HEK293 (cell line): ENCODE measurements around a stretch of chr9.

GRCh38 chr9:109318835-109319881, 1.7 kb downstream of the EPB41L4B start:
- PRO-cap = no peak
- RRBS, 2 experiments = 35 to 89% methylated on average over 18 to 19 of the region's 56 CpGs

DNA sequence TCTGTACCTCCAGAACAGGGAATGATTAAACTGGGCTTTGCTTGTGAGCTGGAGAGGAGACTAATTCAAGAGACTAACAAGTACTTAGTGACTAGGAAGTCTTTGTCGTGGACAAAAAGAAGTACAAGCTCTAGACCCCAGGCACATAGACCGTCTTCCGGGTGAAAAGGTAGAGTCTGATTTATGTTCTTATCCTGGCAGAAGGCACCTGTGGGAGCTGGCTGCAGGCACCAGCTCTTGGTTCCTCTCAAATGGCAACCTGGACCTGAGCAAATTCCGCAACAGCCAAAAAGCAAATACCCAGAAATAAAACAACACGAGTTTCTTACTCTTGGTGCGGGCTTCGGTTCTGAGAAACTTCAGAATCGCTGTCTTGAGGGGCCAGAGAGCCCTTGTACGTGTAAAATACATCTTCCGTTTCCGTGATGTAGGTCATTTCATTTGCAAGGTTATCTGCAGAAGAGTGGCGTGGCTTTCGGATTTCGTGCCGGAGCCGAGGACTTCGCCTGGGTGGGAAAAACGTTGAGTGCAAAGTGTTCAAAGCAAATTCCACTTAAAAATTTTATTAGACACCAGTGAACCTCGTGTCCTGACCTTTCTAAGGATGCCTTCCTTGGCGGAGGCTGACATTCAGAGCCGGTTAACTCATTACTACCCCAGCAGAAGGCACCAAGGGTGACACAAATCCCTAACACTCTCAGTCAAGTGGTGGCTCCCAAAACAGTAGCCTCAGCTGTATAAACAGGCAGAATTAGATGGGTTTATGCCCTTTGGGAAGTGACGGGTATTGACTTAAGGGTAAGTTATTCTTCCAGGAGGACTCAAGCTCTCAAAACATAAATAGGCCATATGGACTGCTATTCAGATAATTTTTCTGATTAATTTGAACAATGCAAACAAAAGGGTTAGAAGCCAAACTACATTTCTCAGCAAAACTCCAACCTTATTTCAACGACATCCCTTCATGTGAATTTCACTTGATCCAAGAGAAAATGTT, 77.7 kb downstream of the PTPN3 start:
- PRO-cap = no peak
- RRBS, 2 experiments = no CpG with 5 or more reads among the region's 23 CpGs

DNA sequence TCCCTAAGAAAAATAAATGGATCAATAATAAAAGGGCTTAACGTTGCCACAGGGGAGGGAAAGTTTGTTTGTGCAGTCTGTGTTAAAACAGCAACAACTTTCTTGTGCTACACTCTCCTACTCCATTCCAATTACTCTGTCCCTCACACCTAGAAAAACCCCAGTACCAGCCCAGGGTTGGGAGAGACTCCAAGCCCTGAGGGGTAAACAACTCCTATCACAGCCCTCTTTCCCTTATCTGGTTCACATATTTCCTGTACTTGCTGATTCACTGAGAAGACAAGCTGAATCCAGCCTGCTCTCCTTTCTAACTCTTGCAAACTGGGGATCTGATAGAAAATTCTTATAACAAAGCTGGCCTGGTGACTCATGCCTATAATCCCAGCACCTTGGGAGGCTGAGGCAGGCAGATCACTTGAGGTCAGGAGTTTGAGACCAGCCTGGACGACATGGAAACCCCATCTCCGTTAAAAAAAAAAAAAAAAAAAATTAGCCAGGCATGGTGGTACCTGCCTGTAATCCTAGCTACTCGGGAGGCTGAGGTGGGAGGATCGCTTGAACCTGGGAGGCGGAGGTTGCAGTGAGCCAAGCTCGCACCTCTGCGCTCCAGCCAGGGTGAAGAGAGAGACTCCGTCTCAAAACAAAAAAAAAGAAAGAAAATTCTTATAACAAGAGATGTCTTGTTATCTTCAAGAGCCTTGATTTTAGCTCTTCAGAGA, 44.6 kb downstream of the PTPN3 start:
- PRO-cap = no peak
- RRBS, 2 experiments = no CpG with 5 or more reads among the region's 9 CpGs

DNA sequence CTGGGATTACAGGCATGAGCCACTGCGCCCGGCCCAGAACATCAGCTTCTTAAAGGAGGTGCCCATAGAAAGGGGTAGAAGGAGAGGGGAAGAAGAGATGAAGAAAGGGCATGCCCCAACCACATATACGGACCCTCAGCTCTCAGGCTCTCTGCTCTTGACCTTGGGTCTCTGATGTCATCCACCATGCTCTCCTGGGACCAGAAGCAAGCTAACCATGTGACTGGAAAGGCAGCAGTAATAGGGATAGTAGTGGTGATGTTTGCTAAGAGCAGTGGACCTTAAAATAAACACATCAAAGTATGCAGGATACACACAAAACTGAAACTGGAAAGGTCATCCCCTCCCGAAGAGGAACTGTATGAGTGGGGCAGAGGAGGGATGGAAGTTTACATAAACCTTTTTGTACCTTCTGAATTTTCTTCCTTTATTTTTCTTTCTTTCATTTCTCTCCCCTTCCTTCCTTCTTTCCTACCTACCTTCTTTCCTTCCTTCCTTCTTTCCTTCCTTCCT, 8.0 kb upstream of the PTPN3 start:
- PRO-cap = no peak
- RRBS, 2 experiments = no CpG with 5 or more reads among the region's 4 CpGs

DNA sequence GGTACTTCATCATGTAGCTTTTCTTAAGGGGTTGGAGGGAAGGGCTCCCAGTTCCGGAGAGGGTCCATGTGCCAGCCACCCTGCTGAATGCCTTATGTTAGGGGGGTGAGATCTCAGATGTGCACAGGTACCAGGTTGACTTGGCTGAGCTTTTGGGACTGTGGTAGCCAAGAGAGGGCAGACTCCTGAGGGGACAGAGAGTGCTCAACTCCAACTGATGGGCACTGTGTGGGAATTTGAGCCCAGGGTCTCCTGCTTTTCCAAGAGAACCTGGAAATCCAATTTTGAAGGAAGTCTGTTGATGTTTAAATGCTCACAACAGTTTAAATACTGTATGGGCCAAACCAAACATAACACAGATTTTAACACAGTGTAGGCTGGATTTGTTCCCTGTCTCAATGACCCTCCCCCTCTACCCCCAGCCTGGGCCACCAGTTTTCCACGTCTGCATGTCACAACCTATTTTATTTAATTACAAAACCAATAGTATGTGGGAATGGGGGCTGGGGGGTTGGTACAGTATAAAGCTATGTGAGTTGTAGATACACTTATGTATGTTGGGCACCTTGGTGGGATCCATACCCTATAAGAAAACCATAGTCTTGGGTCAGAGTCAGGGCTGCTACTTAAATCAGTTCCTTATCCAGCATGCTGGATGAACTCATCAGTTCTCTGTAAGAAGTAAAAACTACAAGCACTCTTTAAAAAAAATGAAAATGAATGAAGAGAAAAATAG, 11.7 kb downstream of the PALM2AKAP2 start:
- PRO-cap = no peak
- RRBS, 2 experiments = no CpG with 5 or more reads among the region's 2 CpGs

DNA sequence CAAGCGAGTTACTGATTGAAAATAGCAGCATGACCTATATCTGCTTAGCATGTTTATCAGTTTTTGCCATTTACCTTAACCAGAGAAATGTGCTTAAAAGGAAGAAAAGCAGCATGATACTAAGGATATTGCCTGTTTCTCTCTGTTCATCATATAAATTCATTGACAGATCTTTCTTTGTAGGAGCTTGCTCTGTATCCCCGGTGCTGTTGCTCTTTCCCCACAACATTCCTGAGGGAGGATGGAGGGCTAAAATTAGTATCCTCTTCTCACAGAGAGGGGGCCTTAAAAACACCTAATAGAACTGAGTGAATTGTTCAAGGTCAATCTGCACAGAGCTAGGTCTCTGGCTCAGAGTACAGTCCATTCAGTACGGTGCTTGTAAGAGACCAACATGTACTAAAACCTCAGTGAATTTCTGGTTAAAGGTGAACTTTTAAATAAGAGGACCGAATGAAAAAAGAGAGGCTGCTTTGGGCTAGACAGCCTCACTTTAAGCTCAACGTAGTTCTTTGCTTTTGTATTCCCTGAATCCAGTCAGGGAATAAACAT, 88.7 kb downstream of the PALM2AKAP2 start:
- PRO-cap = no peak
- RRBS, 2 experiments = no CpG with 5 or more reads among the region's 5 CpGs

DNA sequence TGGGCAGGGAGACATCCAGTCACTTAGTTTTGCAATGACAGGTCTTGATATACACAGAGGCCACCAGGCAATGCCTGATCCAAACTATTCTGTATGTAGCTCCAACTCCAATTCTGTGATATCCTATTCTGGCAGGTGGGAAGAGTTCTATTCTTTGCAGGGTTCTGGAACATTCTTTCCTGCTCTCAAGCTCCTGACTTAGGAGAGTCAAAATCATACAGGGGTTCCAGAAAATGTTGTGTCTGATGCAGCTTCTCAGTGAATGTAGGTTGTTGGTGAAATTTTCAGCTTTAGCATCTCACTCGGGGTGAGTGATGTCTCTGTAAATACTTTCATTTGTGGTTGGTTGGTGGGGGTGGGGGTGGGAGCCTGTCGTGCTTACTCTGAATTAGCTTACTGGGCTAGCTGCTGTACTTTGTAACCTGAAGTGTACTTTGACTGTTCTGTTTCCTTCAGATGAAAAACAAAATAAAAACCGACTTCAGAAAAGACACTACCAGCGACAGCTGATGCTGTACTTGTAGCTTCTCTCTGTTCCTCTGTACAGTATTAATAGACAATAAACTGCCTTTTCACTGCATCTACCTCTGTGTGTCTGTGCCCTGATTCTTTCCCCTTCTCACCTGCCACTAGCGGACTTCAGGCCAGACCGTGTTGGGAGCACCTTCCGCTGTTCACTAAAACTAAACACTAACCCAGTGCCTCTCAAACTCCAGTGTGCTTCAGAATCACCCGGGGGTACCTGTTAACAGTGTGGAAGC, 171.1 kb downstream of the PALM2AKAP2 start:
- PRO-cap = no peak
- RRBS, 2 experiments = no CpG with 5 or more reads among the region's 8 CpGs

DNA sequence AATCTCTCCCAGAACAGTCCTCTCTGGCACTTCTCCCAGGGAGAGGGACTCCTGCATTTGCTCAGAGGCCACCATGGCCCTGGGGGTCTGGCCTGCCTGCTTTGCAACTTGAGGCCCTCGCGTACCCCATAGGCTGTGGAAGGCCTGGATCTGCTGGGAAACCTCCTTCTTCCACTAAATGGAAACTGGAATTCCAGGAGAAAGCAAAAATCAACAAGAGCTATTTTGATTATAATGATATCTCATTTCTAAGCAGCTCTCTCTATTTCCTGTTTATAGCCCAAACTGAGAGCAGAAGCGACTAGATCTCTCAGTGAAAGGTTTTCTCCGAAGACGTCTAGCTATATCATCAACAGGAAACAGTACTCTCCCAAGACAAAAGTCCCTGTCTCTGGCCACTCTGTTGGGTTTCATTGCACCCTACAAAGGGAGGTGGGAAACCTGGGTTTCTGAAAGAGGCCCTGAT, 188.2 kb downstream of the PALM2AKAP2 start:
- PRO-cap = no peak
- RRBS, 2 experiments = no CpG with 5 or more reads among the region's 5 CpGs

DNA sequence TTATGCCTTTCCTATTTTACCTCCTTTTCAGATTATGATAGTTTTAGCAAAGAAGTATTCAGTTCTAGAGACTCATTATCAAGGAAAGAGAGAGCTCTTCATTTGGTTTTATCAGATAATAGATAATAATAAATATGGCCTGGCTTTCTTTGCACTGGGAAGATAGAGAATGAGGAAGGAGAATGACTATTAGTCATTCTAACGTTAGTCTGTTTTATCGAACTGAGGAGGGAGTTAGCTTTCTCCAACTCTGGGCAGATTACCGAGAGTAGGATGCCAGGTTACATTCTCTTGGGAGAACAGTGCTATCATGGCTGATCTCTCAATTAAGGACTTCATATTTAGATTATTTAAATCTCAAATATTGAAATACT, 141.1 kb downstream of the C9orf152 start:
- PRO-cap = no peak
- RRBS, 2 experiments = no CpG with 5 or more reads among the region's 3 CpGs

DNA sequence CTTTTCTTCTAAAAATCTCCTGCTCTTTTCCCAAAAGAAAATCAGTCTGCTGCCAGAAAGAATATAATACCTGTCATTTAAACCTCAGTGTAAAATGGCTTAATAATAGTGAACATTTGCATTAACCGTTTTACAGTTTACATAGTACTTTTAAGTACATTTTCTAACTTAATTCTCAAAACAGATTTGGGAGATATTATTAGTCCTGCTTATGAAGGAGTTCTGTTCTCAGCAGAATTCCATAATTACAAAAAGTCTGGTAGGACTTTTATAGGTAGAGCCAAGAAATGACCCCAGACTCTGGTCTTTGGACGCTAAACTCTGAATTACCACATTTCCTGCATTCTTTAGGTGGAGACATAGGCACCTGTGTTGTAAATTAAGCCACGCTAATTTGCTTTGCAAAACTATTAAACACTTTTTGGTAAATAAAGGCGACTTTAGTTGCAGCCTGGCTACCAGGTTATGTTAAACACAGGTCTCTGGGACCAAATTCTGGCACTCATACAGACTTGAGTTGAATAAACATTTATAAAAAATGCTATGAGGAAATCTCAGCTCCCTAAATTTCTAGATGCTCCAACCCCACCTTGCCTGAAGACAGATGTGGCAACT, 77.8 kb downstream of the C9orf152 start:
- PRO-cap = no peak
- RRBS, 2 experiments = no CpG with 5 or more reads among the region's 4 CpGs

DNA sequence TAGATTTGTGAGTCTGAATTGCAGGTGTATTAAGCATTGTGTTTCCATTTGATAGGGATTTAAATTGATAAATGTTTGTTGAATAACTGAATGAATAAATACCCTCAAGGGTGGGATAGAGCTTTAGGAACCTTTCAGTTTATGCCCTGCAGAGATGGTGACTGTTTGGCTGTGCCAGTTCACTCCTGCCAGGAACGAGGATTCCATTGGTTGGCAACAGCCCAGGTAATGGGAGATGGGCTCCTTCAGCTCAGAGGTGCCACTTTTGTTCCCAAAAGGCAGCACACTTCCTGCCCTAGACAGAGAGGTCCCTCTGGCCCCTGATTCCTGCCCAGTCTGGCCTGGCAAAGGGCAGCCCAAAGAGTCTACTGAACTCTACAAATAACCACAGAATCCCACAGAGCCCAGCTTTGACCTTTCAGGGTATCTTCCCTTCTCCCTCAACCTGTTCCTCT, 1.6 kb downstream of the C9orf152 start:
- PRO-cap = no peak
- RRBS, 2 experiments = no CpG with 5 or more reads among the region's 1 CpG

DNA sequence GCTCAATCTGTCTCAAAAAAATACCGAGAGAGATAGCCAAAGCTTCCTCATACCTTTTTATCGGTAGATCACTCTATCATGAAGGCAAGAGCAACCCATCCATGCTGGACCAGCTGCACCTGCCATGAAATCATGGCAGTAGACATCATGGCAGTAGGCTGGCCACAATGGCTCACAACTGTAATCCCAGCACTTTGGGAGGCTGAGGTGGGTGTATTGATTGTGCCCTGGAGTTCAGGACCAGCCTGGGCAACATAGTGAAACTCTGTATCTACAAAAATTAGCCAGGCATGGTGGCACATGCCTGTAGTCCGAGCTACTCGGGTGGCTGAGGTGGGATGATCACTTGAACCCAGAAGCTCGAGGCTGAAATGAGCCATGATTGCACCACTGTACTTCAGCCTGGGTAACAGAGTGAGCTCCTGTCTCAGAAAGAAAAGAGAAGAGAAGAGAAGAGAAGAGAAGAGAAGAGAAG, 1.5 kb upstream of the C9orf152 start:
- PRO-cap = no peak
- RRBS, 2 experiments = no CpG with 5 or more reads among the region's 5 CpGs

- PRO-cap = no peak
- RRBS, 2 experiments = no CpG with 5 or more reads among the region's 6 CpGs
Measured at GRCh38 chr9:110214105-110214505, 6.1 kb upstream of the C9orf152 start.

GRCh38 chr9:110549617-110550120, 29.9 kb downstream of the SVEP1 start:
- PRO-cap = no peak
- RRBS, 2 experiments = no CpG with 5 or more reads among the region's 5 CpGs

DNA sequence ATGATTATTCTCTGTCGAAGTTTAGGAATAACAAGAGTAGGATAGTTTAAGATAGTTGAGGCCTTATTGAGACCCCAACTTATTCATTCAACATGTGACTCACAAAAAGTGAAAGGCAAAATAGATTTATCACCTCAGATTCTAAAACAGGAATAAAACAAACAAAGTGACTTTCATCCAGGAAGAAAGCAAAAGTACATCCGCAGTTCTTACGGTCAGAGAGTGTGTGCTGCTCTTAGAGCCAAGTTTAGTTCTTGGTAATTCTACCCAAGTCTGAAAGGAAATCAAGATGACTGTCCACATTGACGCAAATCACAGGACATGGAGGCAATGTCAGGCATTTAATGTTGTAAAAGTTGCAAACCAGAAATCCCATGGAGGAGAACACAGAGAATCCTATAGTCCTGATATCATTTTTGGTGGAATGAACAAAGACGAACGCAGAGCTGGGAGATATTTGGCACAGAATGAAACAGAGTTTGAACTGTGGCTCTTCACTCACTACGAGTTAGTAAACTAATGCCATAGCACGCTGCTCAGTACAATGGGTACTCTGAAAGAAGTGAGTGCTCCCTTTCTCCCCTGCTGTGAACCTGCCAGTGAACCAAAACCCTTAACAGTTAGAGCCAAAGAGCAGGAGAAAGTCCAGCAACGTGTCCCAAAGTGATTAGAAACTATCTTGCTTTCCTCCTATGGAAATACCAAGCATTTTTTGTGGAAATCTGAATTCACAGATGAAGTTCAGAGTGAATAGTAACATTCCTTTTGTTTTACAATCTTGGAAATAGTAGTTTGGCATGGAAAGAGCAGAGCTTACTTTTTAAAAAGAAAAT, 74.2 kb downstream of the MUSK start:
- PRO-cap = no peak
- RRBS, 2 experiments = no CpG with 5 or more reads among the region's 9 CpGs

GRCh38 chr9:110895496-110896053, 142.7 kb downstream of the LPAR1 start:
- PRO-cap = no peak
- RRBS, 2 experiments = no CpG with 5 or more reads among the region's 5 CpGs

GRCh38 chr9:110928534-110929217, 109.6 kb downstream of the LPAR1 start:
- PRO-cap = no peak
- RRBS, 2 experiments = no CpG with 5 or more reads among the region's 4 CpGs

GRCh38 chr9:111030434-111031124, 7.7 kb downstream of the LPAR1 start:
- PRO-cap = no peak
- RRBS, 2 experiments = no CpG with 5 or more reads among the region's 6 CpGs

- PRO-cap = no peak
- RRBS, 2 experiments = no CpG with 5 or more reads among the region's 4 CpGs
Measured at GRCh38 chr9:111613363-111613881, 14.0 kb upstream of the PTGR1 start.

DNA sequence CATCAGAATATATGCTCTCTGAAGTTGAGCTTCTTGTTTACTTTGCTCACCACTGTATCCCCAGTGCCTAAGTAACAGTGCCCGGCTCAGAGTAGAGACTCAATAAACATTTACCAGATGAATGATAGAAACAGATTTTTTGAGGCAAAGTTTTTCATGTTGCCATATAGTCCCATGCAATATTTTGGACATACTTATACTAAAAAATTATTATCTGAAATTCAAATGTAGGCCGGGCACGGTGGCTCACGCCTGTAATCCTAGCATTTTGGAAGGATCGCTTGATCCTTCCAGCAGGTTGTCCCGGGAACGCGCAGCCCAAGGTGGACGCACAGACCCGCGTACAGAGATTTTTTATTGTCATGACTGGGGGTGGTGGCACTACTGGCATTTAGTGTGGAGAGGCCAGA, 794 bp upstream of the DNAJC25 start:
- PRO-cap = unidirectional peak, plus-strand start at position 266 of the sequence
- RRBS, 2 experiments = 4 to 5% methylated on average over 2 of the region's 11 CpGs